B cell (primary cell): ENCODE results near the gene XPC.

DNA sequence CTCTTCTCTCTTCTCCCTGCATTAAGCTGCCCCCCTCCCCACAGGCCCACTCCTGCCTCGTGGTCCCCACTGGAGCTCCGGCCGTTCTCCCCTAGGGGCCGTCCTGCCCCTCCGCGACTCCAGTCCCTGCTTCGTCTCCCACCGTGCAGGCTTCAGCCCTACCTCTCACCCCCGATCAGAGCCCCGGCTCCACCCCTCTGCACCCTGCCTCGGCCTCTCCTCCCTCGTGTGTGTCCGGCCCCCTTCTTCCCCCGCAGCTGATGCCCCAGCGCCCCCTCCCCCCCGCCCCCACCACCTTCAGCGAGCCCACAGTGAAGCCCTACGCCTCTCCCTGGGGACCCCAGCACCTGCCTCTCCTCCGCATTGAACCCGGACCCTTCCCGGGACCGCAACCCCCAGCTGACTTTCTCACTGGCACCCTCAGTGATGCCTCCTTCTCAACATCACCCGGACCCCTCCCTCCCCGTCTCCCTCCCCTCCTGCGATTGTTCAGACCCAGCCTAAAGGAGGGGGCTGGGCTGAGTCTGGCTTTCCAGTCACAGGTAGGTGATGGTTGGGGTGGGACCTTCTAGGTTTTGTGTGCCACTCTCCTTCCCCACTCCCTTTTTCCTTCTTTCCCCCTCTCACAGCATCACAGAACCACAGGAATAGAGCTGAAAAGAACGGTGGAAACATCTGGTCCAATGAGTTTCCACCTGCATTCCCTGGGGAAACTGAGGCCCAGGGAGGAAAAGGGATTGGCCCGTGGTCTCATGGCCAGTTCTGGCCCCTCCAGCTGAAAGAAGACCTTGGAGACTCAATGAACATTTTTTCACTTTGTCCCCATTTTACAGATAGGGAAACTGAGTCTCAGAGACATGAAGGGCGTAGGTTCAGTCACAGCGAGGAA lies 659 bp downstream of the CAND2 start:
- PRO-cap = unidirectional peak, minus-strand start at position 201 of the sequence
- CAGE, long polyA plus RNA = no peak

DNA sequence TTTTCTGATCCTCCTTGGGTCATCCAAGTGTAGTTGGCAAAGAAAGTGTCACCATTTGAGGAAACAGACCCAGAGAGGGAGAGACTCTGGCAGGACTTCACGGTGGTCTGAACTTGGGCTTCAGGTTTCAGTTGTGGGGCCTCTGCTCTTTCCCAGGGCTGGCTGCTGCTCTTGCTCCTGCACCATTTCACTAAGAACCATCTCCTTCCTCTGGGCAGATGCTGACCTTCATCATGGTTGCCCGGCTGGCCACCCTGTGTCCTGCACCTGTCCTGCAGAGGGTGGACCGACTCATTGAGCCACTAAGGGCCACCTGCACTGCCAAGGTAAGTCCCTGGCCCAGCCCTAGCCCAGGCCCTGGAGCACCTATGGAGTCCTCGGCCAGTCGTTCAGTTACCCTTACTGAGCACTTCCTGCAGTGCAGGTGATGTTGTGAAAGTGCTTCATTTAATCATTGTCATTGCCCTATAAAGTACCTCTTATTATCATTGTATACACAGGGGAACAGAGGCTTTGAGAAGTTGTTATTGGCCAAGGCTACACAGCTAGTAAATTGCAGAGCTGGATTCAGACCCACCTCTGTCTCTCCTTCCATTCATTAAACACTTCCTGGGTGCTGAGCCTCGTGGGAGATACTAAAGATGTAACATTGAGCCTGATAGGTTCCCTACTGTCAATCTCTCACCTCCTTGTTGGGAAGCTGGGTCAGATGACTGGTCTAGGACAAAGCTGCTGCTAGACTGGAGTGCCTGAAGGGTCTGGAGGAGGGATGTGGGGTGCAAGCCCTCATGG lies 9.9 kb downstream of the RPL32 start:
- PRO-cap = no peak
- CAGE, long polyA plus RNA = no peak

DNA sequence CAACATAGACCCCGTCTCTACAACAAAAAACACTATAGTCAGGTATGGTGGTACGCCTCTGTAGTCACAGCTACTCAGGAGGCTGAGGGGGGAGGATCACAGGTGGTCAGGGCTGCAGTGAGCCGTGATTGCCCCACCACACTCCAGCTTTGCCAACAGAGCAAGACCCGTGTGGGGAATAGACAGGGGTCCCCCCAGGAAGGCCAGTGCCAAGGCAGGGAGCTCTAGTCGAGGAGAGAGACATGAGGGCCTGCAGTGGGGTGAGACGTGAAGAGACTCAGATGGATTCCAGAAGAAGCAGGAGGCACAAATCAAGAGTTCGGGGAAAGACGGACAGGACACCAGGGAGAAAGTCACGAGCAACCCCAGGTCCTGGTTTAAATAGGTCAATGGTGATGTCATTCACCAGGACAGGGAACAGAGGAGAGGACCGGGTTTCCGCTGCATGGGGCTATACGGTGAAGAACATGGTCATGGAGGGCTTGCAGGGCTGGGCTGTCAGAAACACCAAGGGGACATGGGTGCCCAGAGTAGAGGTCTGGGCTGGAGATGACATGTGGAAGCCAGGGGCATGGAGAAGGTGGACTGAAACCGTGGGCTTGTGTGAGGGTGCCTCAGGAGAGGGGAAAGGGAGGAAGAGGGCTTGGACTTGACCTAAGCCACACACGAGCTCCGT lies 53.9 kb upstream of the RPL32 start:
- PRO-cap = no peak
- CAGE, long polyA plus RNA = no peak

- PRO-cap = no peak
- CAGE, long polyA plus RNA = no peak
Observed at GRCh38 chr3:12923497-12923982, 82.2 kb upstream of the RPL32 start.

- PRO-cap = no peak
- CAGE, long polyA plus RNA = no peak
Observed at GRCh38 chr3:12944394-12944774, 103.0 kb upstream of the RPL32 start.

GRCh38 chr3:12962152-12962764 lies 111.0 kb downstream of the IQSEC1 start:
- PRO-cap = no peak
- CAGE, long polyA plus RNA = no peak

GRCh38 chr3:12970385-12971102 lies 102.7 kb downstream of the IQSEC1 start:
- PRO-cap = no peak
- CAGE, long polyA plus RNA = no peak

DNA sequence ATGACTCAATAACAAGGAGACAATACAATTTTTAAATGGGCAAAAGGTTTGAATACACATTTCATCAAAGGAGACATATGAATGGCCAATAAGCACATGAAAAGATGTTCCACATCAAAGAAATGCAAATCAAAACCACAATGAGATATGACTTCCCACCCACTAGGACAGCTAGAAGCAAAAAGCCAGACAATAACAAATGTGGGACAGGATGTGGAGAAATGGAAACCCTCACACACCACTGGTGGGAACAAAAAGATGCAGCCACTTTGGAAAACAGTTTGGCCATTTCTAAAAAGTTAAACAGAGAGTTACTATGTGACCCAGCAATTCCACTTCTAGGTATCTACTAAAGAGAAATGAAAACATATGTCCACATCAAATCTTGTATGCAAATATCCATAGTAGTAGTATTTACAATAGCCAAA lies 70.6 kb downstream of the IQSEC1 start:
- PRO-cap = bidirectional peak, plus-strand start at position 209 of the sequence, minus-strand start outside the sequence
- CAGE, long polyA plus RNA = no peak

DNA sequence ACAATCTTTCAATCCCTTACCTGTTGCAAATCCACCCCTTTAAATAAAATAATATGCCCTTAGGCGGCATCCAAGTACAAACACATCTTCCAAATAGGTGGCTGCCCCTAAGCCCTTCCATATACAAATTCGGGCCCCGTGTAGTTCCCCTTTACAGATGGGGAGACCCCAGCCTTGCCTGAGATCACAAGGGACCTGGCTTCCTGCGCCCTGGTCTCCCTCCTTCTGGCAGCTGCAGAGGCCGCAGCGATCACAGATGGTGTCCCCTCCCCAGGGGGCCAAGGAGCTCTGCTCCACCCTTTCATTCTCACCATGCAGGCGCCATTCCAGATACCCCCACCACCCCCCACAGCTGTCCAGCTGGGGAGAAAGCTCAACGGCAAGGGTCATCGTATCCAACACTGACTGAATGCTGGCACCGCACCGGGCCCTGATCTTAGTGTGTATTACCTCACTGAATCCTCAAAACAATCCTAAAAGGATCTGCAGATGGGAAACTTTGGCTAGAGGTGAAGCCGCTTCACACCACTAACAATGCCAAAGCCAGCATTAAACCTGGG lies 52.1 kb downstream of the IQSEC1 start:
- PRO-cap = bidirectional peak, plus-strand start at position 231 of the sequence, minus-strand start at position 94 of the sequence
- CAGE, long polyA plus RNA = no peak

- PRO-cap = unidirectional peak, minus-strand start at chr3:13022038; bidirectional peak, plus-strand start at chr3:13022675, minus-strand start at chr3:13022575
- CAGE, long polyA plus RNA = start-site peak on the minus strand at chr3:13022539-13022585, 92 and 109 reads in 2 replicates
Observed at GRCh38 chr3:13021581-13022945, 51.2 kb downstream of the IQSEC1 start.

DNA sequence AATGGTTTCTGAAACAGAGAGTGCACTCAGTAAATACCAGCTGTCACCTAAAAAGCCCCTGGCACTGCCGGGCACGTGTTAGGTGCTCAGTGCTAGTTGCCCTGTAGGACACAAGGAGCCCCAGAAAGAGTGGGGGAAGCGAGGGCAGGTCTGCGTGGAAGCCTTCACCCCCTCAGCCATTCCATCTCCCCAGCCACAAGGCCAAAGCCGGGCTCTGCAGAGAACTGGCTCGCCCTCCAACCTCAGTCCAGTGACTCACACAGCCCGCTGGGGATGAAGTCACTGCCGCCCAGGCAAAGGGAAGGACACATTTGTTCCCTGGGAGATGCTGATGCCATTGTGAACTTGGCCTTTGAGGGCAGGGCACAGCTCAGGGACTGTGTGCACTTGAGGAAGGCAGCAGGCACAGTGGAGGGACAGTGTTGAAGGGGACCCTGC lies 48.2 kb downstream of the IQSEC1 start:
- PRO-cap = no peak
- CAGE, long polyA plus RNA = no peak

- PRO-cap = no peak
- CAGE, long polyA plus RNA = no peak
Observed at GRCh38 chr3:13475999-13476545, 4.0 kb upstream of the HDAC11 start.

DNA sequence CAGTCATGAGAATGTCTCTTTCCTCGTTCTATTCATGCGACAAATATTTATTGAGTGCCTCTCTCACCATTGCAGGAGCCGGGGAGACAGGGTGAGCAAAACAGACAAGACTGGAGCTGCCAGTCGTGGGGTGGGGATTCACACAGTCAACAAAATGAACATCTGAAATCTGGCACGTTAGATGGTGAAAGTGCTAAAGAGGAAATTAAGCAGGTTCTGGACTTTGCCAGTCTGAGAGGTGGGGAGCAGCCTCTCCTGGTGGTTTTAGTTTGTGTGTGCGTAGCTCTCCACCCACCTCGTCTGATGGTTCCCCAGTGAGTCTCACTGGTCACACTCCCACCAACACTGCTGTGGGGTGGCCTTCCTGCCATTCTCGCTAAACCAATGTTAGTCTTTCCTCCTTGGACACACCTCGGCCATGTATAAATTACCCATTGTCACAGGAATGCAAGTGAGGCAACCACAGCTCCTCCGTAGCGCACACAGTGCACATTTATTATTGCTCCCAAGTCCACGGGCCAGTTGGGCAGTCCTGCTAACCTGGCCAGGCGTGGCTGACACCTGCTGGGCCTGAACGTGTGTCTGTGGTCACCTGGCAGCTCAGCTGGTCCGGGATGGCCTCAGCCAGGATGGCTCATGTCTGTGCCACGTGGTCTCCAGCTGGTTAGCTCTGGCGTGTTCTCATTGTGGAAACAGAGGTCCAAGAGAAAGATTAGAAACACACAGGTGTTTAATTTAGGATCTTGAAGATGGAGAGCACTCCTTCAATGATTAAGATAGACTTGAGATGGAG lies 31.6 kb downstream of the FBLN2 start:
- PRO-cap = no peak
- CAGE, long polyA plus RNA = no peak

- PRO-cap = no peak
- CAGE, long polyA plus RNA = no peak
Observed at GRCh38 chr3:13608097-13608789, 59.3 kb downstream of the FBLN2 start.

DNA sequence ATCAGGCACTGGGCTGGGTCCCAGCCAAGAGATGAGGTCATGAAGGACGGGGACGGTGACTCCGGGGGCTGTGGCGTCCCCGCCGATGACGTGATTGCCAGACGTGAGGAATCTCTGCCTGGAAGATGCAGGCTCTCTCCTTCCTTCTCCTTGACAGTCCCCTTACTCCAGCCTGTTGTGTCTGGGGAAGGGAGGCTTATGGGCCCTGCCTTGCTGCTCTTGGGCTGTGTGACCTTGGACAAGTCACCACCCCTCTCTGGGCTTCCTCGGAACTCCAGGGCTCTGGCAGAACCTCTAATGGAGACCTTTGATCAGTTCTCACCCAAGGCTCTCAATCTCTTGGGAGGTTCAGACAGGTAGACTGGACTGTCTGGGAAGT lies 116.9 kb downstream of the FBLN2 start:
- PRO-cap = no peak
- CAGE, long polyA plus RNA = no peak

GRCh38 chr3:13826719-13827176 lies 53.1 kb downstream of the WNT7A start:
- PRO-cap = no peak
- CAGE, long polyA plus RNA = no peak

DNA sequence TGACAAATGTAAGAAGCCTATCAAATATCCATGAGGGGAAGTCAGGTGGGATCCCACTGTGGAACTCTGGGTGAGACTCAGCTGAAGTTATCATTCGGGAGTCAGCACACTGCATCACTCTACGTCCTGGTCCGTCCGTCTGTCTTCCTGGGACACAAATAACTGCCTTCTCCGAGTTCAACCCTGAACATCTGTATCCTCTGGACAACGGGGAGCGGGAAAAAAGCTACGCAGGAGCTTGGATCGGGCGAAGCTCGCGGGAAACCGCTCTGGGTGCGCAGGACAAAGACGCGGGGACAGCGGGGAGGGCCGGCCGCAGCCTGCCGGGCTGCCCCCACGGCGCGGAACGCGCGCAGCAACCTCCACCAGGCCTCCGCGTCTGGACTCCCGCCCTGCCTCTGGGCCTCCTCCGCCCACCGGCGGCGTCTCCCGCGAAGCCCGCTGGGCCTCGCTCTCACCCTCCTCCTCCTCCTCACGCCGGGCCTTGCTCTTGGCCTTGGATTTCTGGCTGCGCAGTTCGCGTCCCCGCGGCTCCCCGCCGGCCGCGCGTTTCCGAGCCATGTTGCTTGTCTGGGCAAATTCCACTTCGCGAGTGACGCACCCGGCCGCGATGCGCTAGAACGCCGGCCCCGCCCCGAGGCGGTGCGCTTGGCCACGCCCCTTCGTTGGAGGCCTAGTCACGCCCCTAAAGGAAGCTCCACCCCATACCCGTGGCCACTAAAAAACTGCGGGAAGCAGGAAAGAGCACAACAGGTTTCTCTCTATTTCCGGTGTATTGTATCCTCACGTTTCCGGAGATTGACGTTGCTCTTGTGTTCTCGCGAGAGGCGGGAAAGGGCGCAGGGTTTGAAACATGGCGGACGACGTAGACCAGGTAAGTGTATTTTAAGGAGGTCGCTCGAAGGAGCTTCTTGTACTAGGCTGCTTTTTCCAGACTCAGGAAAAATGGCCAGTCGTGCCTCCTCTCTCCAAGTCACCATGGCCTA lies at the start of gene XPC:
XPC (minus strand) TSS at position 594 of the 986 bp plus-strand sequence.
- PRO-cap = bidirectional peak, plus-strand start at position 117 of the sequence, minus-strand start outside the sequence; bidirectional peak, plus-strand start at position 285 of the sequence, minus-strand start at position 189 of the sequence; bidirectional peak, plus-strand start at position 830 of the sequence, minus-strand start at position 594 of the sequence
- CAGE, long polyA plus RNA = start-site peak on the minus strand centred at position 584 of the sequence, 27 bp wide, 192 and 340 reads in 2 replicates

GRCh38 chr3:14242919-14243761 lies 64.5 kb downstream of the LSM3 start:
- PRO-cap = no peak
- CAGE, long polyA plus RNA = no peak

GRCh38 chr3:14252683-14253342 lies 74.2 kb downstream of the LSM3 start:
- PRO-cap = no peak
- CAGE, long polyA plus RNA = no peak

- PRO-cap = no peak
- CAGE, long polyA plus RNA = no peak
Observed at GRCh38 chr3:14288978-14289538, 110.4 kb downstream of the LSM3 start.